Jejunum (tissue), 1 donor: Measurements from ENCODE around the gene LAMTOR1.

- PRO-cap = no peak
Measured at GRCh38 chr11:70108056-70108623, 30.0 kb downstream of the ANO1 start.

- PRO-cap = no peak
Measured at GRCh38 chr11:70111988-70112488, 33.9 kb downstream of the ANO1 start.

- PRO-cap = no peak
Measured at GRCh38 chr11:70164917-70165829, 37.9 kb upstream of the FADD start.

- PRO-cap = no peak
Measured at GRCh38 chr11:70314808-70315209, 44.3 kb downstream of the PPFIA1 start.

DNA sequence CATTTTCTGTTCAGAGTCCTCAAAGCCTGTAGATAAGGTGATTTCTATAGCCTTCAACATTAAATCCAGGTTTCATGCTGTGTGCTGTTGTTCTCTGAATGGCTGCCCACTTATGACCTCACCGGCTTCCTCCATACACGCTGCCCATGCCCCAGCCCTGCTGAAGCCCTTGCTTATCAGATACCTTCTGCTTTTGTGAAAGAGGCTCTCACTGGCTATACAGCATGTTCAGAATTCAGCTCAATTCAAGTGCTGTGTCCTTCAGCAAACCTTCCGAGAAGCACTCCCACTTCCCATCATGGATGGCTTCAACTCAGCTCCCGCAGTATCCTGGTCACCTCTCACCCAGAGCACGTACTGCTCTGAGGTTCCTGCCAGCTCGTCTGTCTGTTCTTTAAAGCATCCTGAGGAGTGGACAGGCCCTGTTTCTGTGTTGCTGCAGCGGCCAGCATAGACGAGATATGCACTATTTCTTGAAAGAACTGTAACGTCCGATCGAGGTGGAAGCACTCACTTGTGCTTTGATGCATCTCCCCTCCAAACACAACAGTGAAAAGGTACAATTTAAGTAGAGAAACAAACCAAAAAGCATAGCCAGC is 49.3 kb downstream of the PPFIA1 start:
- PRO-cap = no peak

DNA sequence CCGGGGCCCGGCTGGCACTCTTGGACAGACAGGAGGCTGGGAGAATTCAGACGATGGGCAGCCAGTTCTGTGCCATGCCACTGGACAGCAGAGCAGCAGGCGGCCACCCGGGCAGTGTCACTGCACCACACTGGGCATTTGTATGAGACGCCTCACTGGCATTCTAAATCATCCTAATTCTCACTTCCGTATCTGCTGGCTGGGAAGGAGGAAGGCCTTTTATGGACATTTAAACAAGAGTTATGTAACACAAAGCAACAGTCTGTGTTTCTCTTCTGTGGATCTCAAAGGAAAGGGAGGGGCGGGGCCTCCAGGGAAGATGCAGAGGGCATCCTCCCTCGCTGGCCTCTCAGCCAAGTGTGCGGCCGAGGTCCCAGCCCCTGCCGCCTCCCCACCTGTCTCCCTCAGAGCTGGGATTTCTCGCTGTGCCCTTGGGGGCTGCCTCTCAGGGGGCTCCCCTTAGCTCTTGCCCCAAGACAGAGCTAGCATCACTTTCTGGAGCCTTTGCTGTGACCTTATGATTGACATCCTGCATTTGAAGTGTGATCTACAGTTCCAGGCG is 350.2 kb downstream of the SHANK2 start:
- PRO-cap = no peak

GRCh38 chr11:71118855-71119206 is 133.5 kb downstream of the SHANK2 start:
- PRO-cap = no peak

GRCh38 chr11:71454628-71455070 is 1.6 kb downstream of the NADSYN1 start:
- PRO-cap = unidirectional peak, minus-strand start at chr11:71454731

- PRO-cap = no peak
Measured at GRCh38 chr11:71459657-71460099, 6.7 kb downstream of the NADSYN1 start.

DNA sequence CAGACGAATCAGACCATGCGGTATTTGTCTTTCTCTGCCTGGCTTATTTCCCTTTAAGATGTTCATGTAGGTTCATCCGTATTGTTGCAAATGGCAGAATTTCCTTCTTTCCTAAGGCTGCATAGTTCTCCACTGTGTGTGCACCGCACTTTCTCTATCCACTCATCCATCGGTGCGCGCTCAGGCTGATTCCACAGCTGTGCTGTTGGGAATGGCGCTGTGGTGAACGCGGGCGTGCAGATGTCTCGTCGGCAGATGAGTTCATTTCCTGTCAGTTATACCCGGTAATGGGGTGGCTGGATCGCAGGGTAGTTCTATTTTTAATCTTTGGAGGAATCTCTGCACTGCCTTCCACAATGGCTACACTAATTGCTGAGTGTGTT is 28.1 kb upstream of the KRTAP5-7 start:
- PRO-cap = no peak

DNA sequence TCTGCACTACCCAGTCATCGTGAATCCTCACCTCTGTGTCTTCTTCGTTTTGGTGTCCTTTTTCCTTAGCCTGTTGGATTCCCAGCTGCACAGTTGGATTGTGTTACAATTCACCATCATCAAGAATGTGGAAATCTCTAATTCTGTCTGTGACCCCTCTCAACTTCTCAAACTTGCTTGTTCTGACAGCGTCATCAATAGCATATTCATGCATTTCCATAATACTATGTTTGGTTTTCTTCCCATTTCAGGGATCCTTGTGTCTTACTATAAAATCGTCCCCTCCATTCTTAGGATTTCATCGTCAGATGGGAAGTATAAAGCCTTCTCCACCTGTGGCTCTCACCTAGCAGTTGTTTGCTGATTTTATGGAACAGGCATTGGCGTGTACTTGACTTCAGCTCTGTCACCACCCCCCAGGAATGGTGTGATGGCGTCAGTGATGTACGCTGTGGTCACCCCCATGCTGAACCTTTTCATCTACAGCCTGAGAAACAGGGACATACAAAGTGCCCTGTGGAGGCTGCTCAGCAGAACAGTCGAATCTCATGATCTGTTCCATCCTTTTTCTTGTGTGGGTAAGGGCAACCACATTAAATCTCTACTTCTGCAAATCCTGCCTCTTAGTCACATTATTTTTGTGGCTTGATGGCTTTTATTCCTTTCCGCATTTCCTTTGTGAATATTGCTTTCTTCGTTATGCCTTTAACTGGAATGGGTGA is 15.8 kb downstream of the DEFB131B start:
- PRO-cap = no peak

DNA sequence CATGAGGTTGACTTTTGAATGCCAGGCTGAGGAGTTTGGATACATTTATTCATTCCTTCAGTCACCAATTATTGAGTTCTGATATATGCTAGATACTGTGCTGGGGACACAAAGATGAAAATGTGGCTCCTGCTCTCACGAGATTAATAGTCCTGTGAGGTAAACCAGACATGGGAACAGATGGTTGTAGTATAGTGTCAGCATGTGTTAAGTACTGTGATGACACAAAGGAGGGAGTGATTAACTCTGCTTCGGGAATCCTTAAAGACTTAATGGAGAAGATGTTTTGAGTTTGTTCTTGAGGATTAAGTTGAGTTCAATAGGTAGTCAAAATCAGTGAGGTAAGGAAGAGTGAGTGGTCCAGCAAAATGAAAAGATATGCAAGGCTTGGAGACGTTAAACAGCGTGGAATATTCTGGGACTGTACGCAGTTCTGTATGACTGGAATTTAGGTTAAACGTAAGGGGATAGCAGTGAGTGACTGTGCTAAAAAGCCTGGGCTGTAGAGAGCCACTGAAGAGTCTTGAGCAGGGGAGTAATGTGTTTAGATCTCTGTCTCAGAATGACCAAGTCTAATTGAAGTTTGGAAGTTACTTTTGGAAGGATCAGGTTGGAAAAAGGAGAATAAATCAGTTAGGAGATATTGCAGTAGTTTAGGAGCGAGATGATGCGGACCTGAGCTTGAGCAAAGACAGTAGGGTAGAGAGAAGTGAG is 11.9 kb downstream of the RNF121 start:
- PRO-cap = no peak

GRCh38 chr11:71996997-71997540 is 1.6 kb upstream of the IL18BP start:
- PRO-cap = no peak

DNA sequence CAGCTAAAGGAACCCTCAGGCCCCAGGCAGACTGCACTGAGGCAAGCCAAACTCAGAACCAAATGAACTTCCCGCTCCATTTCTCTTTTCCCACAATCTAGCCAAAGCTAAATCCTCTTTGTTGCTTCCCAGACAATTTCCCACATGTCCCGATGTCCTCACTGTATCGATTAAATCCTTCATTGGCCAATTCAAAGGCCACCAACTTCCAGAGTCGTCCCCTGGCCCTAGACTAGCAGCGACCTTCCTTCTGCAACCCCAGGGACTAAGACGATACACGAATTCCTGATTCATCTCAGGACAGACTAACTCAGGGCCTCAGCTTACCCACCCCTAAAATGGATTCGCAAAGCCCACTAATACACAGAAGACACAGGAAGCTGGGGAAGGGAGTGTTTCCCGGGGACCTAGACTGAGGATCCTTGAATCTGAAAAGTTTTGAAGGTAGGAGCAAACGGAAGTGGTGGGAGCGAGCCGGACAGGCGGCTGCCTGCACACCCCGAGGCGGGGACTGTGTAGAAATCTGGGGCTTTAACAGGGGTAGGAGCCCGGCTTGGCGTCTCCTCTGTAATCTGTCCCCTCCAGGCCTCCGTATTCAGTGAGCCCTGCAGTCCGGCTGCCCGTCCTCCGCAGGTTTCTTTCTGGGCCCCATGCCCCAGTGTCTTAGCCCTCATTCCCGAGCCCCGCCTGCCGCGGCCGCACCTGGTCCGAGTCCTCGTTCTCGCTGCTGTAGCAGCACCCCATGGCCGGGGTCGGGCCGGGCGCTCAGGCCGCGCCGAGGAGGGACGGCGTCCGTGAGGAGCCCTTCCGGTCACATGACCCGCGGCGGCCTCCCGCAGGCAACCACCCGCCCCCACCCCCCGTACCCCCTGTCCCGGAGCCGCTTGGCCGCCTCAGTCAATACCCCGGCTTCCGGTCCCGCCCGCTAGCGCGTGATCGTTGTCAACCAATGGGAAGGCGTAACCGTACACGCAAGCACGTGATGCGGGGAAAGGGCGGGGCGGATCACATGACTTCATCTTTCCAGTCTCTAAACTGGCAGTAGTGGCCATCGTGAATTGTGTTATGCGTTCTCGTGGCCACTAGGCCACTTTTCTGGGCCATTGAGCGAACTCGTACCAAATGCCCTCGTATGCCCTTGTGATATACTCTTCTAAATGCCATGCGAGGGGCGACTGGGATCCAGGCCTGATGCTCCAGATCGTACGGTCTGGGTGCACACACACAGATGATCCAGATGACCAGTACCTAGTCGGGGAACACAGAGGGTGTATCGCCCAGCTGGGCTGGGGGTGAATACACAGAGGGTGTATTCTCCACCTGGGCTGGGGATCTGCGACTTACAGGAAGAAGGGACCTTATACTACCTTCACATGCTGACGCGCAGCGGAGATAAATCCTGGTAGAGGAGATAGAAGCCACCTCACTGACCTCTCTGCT is at the start of gene LAMTOR1:
LAMTOR1 (minus strand) TSS at position 817 of the 1,440 bp plus-strand sequence.
- PRO-cap = bidirectional peak, plus-strand start at position 598 of the sequence, minus-strand start at position 633 of the sequence; bidirectional peak, plus-strand start at position 1,033 of the sequence, minus-strand start at position 796 of the sequence

- PRO-cap = unidirectional peak, plus-strand start at chr11:72411804
Measured at GRCh38 chr11:72411511-72412165, 22.7 kb downstream of the CLPB start.

- PRO-cap = no peak
Measured at GRCh38 chr11:72589566-72590168, 84.6 kb downstream of the PDE2A start.

GRCh38 chr11:72598363-72598791 is 75.8 kb downstream of the PDE2A start:
- PRO-cap = no peak

DNA sequence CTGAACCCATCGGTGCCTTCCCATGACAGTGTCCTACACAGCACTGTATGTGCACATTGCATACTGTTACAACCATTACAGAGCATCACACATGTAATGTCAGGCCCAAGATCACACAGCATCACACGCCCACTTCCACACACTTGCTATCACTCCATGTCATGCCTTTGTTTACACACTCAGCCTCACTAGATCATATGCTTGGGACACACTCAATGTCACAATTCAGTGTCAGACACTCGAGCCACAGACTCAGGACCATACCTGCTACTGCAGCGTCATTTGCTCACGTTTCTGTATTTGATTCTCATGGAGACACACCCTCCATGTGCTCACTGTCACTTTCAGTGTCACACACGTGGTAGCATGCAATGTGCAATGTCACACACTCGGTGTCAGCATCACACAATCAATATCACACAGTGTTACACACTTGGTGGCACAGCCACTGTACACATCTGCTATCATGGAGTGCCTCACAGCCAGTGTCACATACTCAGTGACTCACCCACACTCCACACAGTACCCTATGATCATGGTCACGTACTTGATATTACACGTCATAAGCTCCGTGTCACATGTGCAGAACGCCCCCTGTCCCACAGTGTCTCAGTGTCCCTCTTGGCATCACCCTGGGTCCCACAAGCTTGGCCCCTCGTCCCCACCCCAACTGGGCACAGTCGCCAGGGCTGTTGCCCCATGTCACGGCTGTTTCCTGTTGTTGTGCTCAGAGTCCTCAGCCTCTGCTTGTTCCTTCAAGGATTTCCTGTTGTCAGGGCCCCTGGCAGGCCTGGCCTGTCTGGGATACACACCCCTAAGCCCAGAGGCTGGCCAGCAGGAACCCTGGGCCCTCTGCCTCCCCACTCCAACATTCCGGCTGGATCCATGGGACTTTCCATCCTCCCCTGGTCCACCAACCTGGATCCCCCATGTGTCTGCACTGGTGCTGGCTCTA is 49.6 kb downstream of the PDE2A start:
- PRO-cap = no peak

GRCh38 chr11:72631492-72632269 is 42.5 kb downstream of the PDE2A start:
- PRO-cap = no peak

- PRO-cap = bidirectional peak, plus-strand start at chr11:72642550, minus-strand start at chr11:72642413
Measured at GRCh38 chr11:72642142-72642691, 32.0 kb downstream of the PDE2A start.